RPMI7951 (cell line): ENCODE measurements around a stretch of chr5.

DNA sequence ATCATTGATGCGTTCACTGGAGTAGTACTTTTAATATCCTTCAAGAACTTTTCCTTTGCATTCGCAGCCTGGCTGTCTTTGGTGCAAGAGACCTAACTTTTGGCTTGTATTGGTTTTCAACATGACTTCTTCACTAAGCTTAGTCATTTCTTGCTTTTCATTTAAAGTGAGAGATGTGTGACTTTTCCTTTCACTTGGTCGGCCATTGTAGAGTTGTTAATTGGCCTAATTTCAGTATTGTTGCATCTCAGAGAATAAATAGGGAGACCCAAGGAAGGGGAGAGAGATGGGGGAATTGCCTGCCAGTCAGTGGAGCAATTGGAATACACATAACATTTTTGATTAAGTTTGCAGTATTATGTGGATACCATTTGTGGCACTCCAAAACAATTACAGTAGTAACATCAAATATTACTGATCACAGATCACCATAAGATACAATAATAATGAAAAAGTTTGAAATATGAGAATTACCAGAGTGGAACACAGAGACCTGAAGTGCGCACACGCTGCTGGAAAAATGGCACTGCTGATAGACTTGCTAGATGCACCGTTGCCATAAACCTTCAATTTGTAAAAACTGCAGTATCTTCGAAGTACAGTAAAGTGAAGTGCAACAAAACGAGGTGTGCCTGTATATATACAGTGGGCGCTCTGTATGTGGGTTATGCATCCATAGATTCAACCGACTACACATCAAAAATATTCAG, 26.2 kb upstream of the CMYA5 start:
- RAMPAGE, long total RNA: no peak

DNA sequence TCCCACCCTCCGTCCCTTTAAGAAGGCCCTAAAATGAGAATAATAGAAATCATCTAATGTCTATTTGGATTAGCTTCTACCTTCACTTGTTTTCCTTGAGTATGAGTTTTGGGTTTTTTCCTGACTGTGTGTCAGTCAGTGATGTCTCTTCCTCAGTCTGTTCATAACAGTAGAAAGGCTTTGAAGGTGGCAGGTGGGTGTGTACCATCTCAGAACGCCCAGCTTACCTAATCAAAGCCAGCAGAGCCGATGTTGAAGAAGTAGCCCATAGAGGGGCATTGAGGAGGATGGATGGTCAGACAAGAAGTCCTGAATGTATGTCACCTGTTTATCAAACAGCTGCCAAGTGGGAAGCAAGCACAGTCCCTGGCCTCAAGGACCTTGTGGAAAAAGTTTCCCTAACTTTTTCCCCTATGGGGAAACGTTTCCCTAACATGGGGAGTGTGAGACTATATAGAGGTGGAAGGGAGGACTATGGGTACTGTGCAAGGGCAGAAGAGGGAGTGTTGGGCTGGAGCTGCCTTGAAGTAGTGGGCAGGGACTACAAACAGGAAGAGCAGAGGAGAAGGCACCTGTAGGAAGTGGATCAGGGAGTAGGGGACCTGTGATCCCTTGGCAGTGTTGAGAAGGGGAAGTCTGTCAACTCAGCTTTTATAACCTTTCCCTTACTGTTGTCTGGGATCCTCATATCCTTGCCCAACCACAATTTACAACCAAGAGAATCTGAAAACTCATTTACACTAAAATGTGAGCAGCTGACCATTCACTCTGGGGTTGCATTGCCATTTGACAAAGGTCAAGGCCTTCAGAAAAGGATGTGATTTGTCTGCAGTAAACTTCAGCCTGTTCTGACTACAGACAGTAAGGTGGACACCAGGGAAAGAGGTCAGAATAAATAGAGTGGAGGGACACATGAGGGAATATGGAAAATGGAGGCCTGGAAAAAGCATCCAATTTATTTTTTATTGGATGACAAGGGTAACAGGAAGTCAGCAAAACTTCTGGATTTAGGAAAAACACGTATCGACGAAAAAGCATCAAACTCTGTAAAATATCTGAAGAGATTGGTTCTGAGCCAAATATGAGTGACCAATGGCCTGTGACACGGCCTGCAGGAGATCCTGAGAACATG, 1.4 kb downstream of the CMYA5 start:
- RAMPAGE, long total RNA: no peak

DNA sequence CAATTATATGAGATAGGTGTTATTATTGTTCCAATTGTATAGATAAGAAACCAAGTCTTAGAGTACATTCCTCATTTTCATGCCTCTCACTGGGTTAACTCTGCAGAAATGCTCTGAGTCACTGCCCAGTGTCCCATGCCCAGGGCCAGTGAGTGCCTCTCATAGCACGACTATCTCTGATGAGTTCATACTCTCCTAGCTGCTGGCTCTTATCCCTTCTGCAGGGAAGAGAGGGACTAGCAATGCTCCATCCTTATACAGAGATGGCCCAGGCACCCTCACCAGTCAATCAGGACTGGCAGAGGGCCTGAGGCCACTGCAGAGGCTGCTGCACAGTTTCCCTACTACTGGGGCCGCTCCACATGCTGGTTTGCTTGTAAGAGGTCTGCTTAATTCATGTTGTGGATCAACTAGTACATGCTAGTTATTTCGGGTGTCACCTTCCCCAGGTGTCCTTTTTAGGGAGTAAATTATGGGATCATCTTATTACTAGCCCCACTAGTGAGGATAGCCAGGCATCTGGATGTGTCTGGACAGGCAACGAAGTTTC, 54.7 kb downstream of the CMYA5 start:
- RAMPAGE, long total RNA: no peak

GRCh38 chr5:80125821-80126209, 90.7 kb downstream of the THBS4 start:
- RAMPAGE, long total RNA: no peak

GRCh38 chr5:80198272-80199247, 57.3 kb downstream of the SERINC5 start:
- RAMPAGE, long total RNA: no peak

GRCh38 chr5:80409403-80409868, 1.6 kb downstream of the ZFYVE16 start:
- RAMPAGE, long total RNA: no peak

- RAMPAGE, long total RNA: no peak
These were observed 1.1 kb downstream of the ANKRD34B start for GRCh38 chr5:80568926-80569413.

DNA sequence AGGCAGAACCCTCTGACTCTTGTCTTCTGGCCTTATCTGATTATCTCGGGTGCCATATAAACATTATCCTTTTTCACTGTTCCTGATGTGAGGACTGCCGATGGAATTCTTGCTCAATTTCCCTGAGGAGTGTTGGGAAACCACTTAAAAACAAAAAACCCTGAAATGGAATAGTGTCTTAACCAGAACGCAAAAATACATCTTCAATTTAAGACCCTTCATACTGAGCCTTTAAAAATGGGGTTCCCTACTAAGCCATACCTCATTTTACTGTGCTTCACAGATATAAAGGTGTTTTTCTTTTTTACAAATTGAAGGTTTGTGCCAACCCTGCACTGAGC, 13.5 kb upstream of the MSH3 start:
- RAMPAGE, long total RNA: no peak

DNA sequence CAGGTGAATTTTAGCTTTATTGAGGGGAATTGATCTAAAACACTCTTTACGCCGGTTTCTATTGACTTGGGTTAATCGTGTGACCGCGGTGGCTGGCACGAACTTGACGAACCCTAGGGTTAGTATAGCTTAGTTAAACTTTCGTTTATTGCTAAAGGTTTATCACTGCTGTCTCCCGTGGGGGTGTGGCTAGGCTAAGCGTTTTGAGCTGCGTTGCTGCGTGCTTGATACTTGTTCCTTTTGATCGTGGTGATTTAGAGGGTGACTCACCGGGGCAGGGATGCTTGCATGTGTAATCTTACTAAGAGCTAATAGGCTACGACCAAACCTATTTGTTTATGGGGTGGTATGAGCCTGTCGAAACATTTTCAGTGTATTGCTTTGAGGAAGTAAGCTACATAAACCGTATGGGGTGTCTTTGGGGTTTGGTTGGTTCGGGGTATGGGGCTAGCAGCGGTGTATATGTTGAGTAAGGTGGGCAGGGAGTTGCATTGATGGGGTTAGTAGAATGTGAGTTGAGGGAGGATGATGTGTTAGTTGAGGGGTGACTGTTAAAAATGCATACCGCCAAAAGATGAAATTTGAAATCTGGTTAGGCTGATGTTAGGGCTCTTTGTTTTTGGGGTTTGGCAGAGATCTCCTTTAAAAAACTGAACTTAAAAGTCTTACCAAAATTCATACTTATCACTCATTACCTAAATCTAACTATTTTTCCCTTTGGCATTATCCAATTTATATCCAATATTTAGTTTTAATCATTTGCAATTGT, 2.5 kb upstream of the MSH3 start:
- RAMPAGE, long total RNA: no peak

DNA sequence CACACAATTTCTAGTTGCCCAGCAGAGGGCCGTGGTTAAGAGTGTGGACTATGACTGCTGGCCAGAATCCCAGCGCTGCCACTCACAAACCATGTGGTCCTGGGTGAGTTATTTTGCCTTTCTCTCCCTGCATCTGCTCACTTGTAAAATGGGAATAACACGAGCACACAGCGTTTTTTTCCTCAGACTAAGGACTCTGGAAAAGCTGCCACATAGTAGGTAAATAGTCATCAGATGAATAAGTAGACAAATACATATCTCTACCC, 6.6 kb downstream of the CKMT2 start:
- RAMPAGE, long total RNA: no peak

GRCh38 chr5:81251966-81252316, 18.8 kb downstream of the CKMT2 start:
- RAMPAGE, long total RNA: no peak

GRCh38 chr5:81355062-81355871, 38.7 kb downstream of the ACOT12 start:
- RAMPAGE, long total RNA: no peak

DNA sequence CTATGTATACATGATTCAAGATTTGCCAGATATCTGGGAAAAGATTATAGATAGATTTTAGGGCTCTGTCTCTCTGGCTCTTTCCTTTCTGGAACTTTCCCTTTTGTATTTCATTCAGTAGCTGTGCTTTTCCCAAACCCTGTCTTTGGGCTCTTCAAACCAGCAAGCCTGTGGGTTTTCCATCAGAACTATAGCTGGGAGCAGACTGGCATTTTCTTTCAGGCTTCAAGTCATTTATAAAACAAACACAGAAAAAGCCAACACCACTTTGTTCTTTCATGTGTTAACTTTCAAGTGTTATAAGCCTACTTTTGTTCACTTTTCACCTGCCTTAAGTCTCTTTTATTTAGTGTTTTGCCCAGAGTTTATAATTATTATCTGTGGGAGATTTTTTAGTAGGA, 2.8 kb downstream of the ACOT12 start:
- RAMPAGE, long total RNA: no peak

DNA sequence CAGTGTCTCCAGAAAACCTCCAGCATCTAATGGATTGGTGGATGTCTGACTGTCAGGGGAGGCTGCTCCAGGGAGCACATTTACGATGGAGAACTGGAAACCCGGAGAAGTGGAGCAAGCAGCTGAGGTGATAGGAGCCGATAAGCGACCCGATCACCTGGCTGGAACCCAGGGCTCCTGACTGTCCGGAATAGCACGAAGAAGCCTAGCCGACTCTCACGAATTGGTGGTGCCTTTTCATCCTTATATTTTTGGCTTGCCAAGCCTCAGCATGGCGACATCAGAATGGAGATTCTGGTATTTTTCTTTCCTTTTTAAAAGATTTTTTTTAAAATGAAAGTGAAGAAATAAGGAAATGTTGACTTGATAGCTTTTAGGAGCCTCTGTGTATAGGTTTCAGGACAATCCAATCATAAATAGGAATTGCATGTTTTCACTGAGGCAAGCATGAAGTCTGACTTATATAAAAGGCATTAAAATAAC, 601 bp upstream of the ACOT12 start:
- RAMPAGE, long total RNA: no peak

- RAMPAGE, long total RNA: no peak
These were observed 655 bp downstream of the SSBP2 start for GRCh38 chr5:81750251-81750632.

GRCh38 chr5:81755915-81756216, 5.0 kb upstream of the SSBP2 start:
- RAMPAGE, long total RNA: no peak

DNA sequence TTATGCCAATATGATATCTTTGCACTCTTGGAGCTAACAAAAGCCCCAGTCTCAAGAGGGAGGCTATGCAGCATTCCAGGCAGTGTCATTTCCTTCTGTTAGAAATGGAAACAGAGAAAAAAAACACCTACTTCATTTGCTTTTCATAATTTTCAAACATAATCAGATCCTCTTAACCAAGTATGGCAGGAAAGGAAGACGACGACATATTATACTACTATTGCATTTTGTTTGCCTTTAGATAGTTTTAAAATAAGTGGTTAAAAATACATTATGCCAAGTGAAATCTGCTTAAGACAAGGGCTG, 5.3 kb upstream of the SSBP2 start:
- RAMPAGE, long total RNA: no peak

DNA sequence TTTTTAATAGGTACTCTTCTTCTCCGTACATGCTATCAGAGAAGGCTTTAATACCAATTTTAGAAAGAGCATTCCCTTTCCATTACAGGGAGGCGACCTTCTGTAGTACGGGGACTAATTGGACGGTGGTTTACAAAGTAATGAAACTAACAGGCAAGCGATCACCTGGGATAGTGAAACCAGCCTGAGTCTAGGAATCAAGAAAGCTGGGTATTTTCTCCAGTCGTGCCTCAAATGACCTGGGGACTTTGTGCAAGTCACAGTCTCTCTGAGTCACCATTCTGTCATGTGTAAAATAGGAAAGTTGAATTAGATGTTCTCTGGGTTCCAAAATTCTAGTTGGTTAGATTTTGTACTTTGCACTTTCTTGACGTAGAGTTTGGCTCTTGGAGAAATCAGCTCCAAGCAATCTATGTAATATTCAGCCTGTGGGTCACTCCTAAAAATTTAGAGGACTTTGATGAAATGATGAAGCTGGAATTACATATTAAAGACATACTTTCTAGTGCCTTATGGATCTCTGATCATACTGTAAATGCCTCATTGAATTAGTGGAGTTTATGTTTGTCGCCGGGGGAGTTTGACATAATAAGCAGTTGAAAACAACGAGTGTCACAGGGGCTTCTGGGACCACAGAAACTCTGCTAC, 22.8 kb upstream of the SSBP2 start:
- RAMPAGE, long total RNA: no peak

- RAMPAGE, long total RNA: no peak
These were observed 99.6 kb upstream of the SSBP2 start for GRCh38 chr5:81850314-81851018.

DNA sequence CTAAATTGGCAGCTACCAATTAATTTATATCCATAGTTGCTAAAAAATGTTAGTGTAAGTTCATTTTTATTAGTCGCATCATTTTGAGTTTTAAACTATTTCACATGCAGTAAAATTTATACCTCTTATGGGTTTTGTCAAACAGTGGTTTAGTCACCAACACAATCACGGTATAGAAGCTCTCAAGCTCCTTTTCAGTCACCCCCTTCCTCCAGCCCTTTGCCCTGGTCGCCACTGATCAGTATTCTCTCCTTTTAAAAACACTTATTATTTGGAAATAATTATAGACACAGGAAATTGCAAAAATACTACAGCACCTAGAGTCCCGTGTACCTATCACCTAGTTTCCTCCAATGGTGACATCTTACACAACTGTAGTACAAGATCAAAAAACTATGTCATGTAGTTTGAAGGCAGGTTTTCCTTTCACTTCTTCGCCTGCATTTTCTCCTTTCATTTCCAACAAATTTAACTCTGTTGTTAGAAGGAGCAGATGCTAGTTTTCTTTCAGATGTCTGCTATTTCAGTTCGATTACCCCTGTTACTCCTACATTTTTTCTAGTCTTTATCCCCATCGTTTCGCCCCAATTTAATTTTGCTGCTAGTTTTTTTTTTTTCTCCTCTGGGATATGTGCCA, 745 bp upstream of the ATG10 start:
- RAMPAGE, long total RNA: no peak